Cardiac septum (tissue), 1 donor: ENCODE measurements around a stretch of chr13.

DNA sequence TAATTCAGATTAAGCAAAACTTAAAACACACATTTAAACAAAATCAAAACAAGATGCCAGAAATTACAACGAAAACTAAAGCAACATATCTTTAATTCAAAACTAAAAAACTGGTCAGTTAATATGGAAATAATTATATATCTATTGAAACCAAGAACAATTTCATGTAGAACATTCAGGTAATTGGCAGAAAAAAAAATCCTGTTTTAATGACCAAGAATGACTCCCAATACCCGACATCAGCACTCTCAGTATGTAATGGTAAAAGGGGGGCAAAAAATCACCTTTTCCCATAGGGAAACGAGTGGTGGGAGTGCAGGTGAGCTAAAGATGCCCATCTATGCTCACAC, 24.8 kb downstream of the ANKRD10 start:
- PRO-cap, result no peak

- PRO-cap, result bidirectional peak, plus-strand start at chr13:110912965, minus-strand start at chr13:110912830
Observed at GRCh38 chr13:110912664-110913098, 2.2 kb downstream of the ANKRD10 start.

GRCh38 chr13:111066252-111066921, 48.7 kb upstream of the ARHGEF7 start:
- PRO-cap, result no peak

- PRO-cap, result unidirectional peak, plus-strand start at chr13:111153393; bidirectional peak, plus-strand start at chr13:111153695, minus-strand start at chr13:111153637
Observed at GRCh38 chr13:111153065-111153806, 38.1 kb downstream of the ARHGEF7 start.

- PRO-cap, result no peak
Observed at GRCh38 chr13:111184100-111184289, 68.9 kb downstream of the ARHGEF7 start.

DNA sequence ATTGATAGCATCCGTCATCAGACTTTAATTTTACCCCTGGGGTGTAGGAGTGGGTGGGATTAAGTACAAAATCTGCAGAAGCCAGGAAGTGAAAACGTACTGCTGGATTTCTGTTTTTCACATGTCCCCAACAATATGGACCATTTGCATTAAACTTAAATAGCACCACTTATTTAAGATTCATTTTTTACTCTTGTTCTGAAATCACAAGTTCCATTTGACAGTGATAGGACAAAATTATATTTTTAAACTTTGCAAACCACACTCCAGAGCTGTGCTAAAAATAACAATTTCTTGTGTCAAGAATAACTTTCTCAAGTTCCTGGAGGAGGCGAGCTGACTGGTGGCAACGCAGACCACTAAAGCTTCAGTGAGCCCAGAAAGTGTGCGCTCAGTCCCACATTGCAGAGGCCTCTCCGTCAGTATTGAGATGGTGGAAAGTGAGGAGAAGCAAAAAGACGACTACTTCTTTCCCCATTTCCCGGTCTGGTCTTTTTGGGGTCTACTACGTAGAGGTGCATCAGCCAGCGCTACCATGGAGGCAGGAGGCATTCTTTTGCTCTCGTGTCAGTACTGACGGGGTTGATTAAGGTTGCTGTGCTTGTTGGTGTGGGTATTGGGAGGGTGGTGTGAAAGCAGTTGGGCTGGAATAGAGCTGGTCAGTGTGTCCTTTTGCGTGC, 71.5 kb downstream of the ARHGEF7 start:
- PRO-cap, result unidirectional peak, plus-strand start at position 334 of the sequence; bidirectional peak, plus-strand start at position 370 of the sequence, minus-strand start at position 372 of the sequence

GRCh38 chr13:111189093-111189687, 74.1 kb downstream of the ARHGEF7 start:
- PRO-cap, result no peak

DNA sequence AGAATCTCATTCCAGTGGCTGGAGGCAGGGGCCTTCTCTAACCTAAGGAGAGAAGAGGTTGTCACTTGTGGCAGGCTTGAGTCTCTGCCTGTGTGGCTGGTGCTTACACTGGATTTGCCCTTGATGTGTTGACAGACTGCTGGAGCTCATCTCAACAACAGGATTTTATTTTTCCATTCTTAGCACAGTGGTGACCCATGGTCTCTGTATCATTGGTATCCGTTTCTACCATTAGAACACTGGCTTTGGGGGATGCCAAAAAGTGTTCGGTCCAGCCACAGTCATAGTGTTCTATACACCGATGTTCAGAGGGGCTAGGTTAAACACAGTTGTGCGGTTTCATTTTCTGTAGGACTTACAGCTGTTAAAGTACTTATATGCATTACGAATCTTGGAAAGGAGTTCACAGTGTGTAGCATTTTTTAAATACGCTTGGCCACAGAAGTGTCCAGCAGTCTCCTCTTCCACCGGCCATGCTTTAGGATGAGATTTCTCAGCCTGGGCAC, 41.6 kb upstream of the TEX29 start:
- PRO-cap, result no peak

DNA sequence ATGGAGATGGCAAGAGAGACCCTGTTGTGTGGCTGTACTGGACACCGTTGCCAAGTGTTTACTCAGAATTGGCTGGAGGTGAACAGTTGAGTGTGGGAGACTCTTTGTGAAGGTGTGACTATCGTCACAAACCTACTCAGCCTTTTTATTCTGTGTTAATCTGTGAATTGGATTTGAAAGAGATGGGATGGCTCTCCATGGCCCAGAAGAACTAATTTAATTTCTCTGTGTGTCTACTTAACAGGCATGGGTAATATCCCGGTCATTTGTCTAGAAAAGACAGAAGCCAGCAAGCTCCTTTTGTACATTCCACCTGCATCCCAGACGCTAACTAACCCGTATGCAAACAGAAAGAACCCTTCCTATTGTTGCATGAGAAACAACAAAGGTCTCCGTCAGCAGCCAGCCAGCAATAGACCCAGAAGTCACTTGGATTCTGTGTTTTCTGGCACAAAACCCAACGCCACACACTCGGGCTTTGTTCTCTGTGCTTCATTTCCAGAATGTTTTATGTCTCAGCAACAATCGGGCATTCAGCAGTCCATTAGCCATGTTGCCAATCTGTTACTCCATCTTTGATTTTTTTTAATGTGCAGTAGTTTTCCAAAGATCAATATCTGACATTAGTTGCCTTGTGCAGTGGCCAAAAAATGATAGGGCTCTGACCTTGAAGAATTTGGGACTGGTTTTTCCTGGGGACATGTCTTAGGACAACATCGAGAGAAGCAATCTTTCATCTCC, 130.4 kb downstream of the TEX29 start:
- PRO-cap, result no peak

DNA sequence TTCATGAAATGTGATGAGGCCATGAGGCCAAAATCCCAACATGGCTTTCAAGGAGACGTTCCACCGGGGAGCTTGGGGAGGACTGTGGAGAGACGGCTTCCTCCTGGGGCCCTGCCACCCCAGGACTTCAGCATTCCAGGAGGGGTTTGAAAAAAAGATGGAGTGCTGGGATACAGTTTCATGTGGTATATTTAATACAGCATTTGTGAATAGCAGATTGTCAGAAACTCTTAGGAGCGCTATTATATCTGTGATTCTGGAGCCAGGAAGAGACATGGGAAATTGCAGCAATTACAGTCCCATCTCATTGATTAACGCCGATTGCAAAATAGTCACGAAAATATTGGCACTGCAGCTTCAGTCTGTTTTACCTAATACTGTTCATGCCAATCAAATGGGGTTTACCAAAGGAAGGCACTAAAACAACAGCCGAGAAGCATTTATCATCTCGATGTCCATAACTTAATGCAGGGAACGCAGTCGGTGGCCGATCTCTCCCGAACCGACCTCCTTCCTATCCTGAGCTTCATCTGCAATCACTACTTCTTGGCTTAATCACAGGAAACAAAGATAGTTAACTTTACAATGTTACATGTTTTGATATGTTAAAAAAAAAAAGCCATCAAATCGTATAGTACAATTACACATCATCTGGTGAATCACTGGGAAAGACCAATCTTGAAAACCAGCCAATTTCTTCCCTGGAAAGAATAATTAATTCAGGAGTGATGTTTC, 295.8 kb downstream of the TEX29 start:
- PRO-cap, result no peak

DNA sequence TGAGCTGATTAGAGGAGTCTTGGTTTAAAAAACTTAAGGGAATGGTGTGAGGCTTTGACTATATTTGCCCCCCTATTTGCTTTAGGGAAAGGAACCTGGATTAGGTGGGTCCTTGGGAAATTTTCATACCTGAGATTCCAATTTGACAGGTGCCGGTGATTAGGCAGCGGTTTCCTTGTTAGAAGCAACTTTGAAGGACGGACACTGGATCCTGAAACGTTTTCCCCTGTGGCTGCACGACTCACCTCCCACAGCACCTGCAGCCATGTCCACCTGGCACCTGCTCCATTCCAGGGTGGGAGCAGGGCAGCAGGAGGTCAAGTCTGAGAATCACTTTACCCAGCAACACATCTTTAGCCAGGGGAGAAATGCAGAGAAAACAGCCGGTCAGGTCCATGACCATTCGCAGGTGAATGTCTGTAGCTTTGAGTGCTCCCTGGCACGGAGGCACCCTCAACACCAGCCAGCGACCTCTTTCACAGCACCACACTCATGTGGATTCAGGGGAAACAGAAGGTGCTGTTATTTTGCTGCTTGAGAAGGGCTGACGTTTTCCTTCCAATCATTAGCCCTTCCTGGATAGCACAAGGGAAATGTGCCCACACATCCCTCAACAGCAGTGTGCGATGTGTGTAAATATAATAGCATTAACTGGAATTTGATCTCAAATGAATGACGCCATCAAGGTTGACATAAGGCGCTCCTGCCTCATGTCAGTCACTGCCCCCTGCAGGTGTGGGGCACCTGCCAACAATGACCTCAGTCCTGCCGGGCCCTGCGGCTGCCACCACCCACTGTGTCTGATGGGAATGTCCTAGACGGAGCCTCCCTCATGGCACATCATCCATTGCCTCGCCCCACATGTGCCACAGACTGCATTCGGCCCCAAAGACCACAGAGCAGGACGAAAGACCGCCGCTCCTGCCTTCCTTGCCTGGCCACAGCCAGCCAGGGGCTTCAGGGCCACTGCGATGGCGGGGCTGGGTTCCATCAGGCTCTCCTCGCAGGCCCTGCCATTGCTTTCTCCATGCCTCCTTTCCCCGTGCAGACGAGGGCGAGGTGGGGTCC, 146.3 kb downstream of the SOX1 start:
- PRO-cap, result no peak

- PRO-cap, result no peak
Observed at GRCh38 chr13:112394961-112395439, 18.8 kb downstream of the SPACA7 start.

DNA sequence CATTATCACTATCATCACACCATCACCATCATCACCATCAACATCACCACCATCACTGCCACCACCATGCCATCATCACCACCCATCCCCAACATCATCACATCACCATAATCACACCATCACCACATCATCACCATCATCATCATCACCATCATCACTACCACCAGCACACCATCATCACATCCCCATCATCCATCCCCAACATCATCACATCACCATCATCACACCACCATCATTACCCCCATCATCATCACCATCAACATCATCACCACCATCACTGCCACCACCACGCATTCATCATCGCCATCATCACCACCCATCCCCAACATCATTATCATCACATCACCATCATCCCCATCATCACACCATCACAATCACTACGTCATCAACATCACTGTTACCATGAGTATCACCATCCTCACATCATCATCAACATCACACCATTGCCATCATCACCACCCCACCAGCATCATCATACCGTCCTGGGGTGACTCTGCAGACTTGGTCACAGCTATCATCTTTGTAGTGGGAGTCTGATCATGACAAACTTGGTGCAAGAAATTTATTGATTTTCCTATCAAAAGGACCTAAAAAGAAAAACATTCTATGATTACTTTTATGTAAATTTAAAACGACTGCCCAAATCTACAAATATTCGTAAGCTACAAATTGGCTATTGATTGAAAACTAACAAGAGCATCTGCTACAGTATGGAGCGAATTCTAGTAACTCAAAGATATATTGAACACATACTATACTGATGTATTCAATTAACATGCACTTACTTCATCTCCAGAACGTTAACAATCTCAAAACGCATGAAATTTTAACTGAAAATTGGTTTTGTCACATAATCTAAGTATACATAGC, 61.3 kb downstream of the TUBGCP3 start:
- PRO-cap, result no peak

DNA sequence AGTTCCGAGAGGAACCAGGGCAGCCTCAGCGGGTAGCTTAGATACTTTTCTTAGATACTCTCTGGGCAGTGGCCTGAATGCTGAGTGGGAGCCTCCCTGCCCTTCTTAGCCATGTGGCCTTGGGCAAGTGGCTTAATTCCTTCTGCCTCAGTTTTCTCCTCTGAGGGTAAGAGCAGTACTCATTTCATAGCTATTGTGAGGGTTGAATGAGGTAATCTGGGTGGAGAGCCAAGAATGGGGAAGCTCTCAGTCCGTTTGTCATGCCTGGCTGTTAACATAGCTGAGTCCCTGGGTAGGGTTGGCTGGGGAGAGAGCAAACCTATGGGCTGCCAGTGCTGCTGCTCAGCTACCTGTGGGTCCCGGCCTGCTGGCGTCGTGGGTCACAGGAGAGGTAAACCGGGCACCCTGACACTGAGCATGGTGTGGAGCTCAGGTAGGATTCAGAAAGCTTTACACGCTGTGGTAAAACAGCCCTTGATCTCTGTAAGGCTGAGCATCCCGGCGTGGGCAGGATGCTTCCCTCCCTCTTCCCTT, 4.3 kb downstream of the ATP11A start:
- PRO-cap, result no peak

DNA sequence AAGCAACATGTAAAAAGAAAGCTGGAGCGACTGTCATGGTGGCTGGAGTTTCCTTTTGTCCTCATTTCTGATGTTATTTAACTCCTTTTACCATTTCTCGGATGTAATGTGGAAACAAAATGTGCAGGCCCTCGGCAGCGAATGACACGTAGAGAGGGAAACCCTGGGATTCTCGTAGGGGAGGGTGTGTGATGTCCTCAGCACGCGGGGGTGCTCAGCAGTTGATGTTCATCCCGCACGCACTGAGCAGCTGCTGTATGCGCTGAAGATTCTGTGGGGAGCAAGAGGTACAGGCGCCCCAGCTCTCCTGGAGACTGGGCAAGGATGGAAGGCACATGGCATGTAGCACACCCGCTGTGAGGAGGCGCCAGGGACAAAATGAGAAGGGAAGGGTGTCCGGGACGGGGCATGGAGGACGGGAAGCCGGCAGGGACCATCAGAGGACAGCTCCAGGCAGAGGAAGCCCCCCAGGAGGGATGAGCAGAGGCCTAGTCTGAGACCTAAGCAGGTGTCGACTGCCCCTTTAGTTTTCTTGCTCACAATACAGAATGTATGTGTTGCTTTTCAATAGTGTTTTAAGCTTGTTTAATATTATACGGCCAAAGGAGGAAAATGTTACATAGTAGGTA, 15.4 kb downstream of the ATP11A start:
- PRO-cap, result unidirectional peak, minus-strand start at position 143 of the sequence

DNA sequence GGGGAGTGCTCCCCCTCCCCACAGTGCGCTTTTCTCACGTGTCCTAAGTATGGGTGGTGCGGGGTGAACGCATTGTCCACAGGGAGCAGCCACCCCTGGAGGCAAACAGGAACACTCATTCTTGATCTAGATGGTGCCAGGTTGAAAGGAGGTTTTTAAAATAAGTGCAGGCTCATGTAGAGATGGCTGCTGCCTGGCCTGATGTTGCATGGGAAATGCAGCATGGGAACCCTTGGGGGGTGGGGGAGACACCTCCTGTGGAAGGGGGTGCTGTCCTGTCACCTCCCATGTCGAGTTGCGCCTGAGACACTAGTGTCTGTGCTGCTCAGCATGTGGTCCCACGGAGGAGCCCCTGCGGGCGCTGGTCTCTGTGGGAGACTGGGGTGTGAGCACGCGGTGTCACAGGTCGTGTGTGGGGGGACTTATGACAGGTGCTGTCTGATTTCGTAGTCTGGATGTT, 52.2 kb downstream of the ATP11A start:
- PRO-cap, result no peak

DNA sequence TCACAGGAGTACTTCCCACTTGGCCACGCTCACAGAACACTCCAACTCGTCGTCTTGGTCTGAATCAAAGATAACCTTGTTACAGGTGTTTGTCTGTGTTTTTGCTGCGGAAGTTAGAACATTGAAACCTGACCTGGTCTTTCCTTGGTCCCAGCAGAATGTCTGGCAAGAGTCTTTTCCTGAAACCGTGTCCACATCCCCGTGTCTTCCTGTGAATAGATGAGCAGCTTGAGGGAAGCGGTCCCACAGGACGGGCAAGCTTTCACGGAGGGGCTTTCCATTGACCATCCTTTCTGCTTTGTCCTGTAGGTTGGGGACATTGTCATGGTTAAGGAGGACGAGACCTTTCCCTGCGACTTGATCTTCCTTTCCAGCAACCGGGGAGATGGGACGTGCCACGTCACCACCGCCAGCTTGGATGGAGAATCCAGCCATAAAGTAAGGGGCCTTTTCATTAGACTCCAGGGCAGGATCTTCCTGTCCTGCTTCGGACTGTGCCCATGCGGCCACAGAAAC, 126.0 kb downstream of the ATP11A start:
- PRO-cap, result no peak

DNA sequence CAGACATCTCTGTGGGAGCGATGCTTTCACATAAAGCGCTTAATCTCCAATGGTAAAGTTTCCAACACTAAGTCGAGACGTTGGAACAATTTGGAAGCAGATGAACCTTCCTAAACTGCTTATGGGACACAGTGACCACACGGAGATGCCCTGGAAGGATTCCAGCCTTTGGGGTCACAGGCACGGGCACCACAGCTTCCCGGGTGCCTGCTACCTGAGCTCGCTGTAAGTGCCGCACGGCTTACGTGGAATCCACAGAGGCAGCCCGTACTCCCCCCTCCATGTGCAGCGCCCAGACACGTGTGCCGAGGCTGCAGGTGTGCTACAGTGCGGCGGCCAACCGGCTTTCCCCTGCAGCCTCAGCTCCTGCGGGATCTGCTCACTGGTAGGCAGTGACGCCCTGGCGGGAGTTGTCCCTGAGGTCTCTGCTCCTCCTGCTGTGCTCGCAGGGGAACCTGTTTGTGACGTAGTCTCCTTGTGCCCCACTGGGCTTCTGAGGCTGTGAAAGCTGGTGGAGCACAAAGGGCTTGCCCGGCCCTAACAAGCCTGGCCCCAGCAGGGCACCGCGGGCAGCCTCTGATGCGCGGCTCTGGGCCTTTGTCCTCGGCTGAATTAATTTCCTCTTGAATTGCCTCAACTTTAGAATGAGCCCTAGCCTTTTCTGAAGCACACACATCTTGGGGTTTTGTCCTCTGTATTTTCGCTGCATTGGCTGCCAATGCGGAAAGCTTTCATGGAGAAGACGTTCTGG, 77.6 kb upstream of the MCF2L start:
- PRO-cap, result no peak

GRCh38 chr13:112892828-112893374, 76.1 kb upstream of the MCF2L start:
- PRO-cap, result no peak

DNA sequence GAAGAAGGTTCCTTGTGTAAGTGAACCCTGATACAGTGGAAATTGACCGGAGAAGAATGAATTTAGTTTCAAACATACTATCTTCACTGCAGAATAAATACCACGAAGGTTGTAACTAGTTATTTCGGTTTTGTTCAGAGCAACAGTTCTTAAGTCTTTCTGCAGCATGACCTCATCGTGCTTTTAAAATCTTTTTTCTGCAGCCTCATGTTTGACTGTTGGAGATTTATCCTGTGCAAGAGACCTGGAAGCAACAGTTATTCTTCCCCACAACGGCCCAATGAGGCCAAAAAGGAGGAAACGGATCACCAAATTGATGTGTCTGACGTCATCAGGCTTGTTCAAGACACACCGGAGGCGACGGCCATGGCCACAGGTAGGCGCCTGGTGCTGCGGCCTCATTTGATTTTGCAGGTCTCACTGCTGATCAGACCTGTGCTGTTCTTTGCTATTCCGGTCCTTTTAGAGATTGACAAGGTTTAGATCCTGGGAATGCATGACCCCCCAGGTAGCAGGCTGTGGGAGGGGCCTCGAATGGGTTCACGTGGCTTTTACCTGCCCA, 66.9 kb upstream of the MCF2L start:
- PRO-cap, result no peak